Gallbladder (tissue), 1 donor: ENCODE data around the genes ILRUN and ANKS1A.

- PRO-cap, result no peak
Observed at GRCh38 chr6:33761872-33762613, 15.3 kb upstream of the IP6K3 start.

- PRO-cap, result no peak
Observed at GRCh38 chr6:34205495-34205862, 31.2 kb upstream of the HMGA1 start.

DNA sequence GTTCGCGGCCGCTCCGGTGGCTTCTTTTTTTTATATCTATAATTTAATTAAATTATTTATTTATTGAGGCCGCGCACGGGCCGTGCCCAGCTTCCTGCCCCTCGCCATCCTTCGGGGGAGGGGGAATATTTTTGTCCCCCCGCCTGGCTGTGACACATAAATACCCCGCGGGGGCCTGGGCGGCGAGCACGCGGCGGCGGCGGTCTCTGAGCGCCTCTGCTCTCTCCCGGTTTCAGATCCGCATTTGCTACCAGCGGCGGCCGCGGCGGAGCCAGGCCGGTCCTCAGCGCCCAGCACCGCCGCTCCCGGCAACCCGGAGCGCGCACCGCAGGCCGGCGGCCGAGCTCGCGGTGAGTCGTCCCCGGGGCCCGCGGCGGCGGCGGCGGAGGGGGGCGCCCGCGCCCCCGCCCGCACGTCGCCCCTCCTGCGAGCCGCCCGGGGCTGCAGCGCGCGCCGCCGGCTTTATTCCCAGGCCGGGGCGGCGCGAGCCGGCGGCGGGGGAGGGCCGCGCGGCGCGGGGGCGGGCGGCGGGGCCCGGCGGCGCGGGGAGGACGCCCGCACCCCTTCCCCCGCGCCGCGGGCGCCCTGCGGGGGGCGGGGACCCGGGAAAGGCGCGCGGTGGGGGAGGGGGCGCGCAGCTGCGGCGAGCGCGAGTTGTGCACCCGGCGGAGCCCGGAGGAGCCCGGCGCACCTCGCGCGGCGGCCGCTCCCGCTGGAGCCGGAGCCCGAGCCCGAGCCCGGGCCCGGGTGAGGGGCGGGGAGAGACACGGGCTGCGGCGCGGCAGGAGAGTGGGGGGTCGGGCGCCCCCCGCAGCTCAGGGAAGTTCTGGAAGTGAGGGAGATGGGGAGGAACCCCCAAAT, 525 bp downstream of the HMGA1 start:
- PRO-cap, result unidirectional peak, plus-strand start at position 159 of the sequence; unidirectional peak, plus-strand start at position 185 of the sequence; bidirectional peak, plus-strand start at position 235 of the sequence, minus-strand start at position 218 of the sequence; bidirectional peak, plus-strand start at position 471 of the sequence, minus-strand start at position 464 of the sequence

- PRO-cap, result no peak
Observed at GRCh38 chr6:34288325-34289197, 39.8 kb upstream of the SMIM29 start.

DNA sequence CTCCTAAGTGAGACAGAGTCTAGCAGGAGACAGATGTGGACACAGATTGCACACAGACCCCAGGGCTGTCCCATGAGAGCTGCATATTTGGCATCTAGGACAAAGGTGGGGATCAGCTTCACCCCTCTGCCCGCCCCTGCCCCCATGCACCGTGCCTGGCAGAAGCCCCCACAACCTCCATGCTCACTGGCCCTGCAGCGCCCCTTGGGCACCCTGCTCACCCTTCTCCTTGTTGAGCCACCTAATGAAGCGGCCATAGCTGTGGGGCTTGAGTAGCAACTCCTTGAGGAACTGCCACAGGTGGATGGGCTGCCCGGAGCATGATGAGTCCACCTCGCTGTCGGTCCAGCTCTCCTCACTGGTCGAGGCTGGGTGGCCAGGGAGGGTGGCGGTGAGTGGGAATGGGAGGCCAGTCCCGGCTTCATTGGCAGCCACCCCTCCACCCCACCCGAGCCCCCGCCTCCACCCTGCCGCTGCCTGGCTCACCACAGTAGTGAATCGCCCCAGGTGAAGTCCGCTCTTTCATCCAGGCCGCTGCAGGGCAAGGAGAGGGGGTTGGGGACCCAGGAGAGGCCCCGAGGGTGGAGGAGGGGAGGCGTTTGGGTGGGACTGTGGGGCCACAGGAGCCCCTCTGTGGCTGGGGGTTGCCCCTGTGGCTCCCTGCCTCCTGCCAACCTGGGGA, 17.0 kb downstream of the SPDEF start:
- PRO-cap, result no peak

DNA sequence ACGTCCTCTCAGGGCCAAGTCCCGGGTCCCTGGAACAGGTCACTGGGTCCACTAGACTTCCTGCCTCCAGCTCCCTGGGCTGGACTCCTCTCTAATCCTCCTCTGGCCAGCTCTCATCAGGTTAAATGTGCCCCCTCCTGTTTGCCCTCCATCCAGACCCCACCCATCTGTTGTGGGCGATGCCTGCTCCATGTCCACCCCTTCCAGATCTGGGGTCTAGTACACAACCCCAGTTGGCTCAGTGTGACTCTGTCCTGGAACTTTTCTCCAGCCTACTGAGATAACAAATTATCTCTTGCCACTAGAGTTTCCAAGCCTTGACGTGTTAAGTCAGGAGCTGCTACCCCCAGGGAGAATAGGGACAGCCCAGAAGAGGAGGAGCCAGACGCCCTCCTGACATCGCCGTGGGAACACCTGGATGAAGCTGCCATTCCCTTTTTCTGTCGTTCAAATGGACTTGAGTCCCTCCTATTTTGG, 3.7 kb upstream of the SPDEF start:
- PRO-cap, result no peak

DNA sequence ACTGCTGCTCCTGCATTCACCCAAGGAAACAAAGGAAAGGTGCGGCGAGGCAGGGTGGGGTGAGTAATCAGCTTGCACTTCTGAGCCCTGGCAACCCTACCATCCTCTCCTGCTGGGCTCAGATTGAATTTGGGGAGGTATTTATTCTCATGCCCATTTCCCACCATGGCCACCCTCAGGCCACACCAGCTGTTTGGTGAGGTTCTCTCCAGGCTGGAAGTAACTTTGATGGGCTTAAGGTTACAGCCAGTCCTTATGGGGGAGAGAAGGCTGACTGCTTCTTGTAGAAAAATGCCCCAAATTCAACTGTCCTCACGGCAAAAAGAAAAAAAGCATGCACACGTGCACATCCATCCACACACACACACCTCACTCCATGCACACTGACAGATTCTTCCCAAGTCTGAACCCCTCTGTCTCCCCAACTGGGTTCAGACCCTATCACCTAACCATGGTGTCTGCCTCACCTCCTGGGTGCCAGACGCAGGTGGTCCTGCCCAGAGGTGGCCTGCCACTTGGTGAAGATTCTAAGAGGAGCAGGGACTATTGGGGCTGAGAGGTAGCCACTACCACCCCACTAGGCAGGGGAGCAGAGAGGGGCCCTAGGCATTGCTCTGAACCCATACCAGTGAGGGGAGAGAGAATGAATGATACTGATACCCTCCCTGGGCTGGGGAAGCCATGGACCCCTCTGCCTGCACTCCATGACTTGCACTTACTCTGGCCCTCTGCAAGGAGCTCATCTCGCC, 31.5 kb upstream of the SPDEF start:
- PRO-cap, result no peak

GRCh38 chr6:34674535-34675428, 21.8 kb downstream of the ILRUN start:
- PRO-cap, result no peak

GRCh38 chr6:34695963-34697057, at the start of gene ILRUN:
ILRUN (minus strand) TSS chr6:34696767.
- PRO-cap, result bidirectional peak, plus-strand start at chr6:34696447, minus-strand start at chr6:34696379; bidirectional peak, plus-strand start at chr6:34696527, minus-strand start at chr6:34696563; bidirectional peak, plus-strand start at chr6:34697023, minus-strand start at chr6:34696860

DNA sequence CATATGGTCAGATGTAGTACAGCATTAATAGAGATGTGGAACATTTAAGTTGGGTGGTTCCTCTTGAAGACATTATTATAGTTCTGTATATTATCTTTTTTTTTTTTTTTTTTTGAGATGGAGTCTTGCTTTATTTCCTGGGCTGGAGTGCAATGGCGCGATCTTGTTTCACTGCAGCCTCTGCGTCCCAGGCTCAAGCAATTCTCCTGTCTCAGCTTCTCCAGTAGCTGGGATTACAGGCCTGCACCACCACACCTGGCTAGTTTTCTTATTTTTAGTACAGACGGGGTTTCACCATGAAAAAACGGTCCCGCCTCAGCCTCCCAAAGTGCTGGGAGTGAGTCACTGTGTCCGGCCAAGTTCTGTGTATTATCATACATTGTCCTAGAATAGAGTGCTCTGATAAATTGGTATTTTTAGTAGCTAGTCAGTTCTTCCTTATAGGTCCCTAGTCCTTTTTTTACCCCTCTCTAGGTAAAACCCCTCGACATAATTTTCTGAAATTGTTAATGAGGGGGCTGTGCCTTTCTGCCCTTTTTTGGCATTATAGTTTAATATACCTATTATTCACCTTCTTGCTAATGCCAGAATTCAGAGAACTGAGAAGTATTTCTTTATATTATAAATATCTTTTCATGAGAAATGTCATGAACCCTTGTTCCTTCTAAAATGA, 2.8 kb downstream of the SNRPC start:
- PRO-cap, result no peak

DNA sequence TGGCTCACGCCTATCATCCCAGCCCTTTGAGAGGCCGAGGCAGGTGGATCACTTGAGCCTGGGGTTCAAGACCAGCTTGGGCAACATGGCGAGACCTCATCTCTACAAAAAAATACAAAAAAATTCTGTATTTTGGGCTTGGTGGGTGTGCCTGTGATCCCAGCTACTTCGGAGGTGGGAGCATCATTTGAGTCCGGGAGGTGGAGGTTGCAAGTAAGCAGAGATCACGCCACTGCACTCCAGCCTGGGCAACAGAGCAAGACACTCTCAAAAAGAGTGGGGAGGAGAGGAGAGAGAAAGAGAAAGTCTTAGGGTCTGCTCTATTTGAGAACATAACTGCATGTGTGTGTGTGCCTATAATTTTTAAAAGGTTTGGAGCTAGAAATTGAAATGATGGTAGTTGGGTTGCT, 14.8 kb upstream of the BLTP3A start:
- PRO-cap, result no peak

DNA sequence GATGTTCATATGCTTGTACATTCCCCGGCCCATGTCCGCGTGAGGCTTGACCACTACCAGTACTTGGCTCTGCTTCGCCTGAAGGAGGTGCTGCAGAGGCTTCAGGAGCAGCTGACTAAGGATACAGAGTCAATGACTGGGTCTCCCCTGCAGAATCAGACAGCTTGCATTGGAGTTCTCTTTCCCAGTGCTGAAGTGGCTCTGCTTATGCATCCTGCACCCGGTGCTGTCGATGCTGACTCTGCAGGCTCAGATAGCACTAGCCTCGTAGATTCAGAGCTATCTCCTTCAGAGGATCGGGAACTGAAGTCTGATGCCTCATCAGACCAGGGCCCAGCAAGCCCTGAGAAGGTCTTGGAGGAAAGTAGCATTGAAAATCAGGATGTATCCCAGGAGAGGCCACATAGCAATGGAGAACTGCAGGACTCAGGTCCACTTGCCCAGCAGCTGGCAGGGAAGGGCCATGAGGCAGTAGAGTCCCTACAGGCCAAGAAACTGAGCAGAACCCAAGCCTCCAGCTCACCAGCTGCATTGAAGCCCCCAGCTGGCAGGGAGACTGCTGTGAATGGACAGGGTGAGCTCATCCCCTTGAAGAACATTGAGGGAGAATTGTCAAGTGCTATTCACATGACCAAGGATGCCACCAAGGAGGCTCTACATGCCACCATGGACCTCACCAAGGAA, 28.9 kb downstream of the TAF11 start:
- PRO-cap, result no peak

DNA sequence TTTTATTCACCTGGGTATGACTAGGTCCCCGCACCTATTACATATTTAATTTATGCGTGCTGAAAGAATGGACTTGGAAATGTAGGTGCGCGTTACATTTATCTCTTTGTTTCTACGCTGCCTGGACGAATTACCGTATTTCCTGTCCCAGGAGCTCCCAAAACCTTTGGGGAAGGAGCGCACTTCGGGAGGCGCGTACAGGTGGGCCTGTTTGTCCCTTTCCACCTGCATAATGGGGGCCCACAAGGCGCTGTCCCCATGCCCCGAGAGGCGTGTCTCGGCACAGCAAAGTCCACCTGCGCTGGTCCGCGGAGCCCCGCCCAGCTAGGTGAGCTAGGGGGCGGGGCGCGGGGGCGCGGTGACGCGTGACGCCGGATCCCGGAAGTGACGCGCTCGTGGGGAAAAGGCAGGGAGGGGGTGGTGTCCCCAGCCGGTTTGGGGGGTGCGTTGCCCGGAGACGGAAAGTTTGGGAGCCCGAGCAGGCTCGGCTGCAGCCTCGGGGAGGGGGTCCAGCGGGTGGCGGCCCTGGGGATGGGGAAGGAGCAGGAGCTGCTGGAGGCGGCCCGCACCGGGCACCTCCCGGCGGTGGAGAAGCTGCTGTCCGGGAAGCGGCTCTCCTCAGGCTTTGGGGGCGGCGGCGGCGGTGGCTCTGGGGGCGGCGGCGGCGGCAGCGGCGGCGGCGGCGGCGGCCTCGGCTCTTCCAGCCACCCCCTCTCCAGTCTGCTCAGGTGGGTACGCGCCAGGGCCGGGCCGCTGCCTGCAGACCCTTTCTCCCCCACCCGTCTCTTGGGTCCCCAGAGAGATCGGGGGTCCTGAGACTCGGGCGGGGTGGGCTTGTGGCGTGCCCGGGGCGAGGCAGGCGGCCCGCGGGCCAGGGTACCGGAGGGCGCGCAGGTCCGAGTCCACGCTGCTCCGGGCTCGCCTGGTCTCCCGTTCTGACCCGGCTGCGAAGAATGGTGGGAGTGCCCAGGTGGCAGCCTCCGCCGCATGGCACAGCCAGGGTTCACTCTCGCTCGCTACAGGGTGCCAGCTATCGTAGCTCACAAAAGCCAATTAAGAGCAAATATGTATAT, at the start of gene ANKS1A:
Gene ANKS1A (plus strand): TSS at position 384 of the 1,073 bp plus-strand sequence.
- PRO-cap, result bidirectional peak, plus-strand start at position 457 of the sequence, minus-strand start at position 274 of the sequence; unidirectional peak, plus-strand start at position 718 of the sequence; bidirectional peak, plus-strand start at position 1,006 of the sequence, minus-strand start at position 937 of the sequence

DNA sequence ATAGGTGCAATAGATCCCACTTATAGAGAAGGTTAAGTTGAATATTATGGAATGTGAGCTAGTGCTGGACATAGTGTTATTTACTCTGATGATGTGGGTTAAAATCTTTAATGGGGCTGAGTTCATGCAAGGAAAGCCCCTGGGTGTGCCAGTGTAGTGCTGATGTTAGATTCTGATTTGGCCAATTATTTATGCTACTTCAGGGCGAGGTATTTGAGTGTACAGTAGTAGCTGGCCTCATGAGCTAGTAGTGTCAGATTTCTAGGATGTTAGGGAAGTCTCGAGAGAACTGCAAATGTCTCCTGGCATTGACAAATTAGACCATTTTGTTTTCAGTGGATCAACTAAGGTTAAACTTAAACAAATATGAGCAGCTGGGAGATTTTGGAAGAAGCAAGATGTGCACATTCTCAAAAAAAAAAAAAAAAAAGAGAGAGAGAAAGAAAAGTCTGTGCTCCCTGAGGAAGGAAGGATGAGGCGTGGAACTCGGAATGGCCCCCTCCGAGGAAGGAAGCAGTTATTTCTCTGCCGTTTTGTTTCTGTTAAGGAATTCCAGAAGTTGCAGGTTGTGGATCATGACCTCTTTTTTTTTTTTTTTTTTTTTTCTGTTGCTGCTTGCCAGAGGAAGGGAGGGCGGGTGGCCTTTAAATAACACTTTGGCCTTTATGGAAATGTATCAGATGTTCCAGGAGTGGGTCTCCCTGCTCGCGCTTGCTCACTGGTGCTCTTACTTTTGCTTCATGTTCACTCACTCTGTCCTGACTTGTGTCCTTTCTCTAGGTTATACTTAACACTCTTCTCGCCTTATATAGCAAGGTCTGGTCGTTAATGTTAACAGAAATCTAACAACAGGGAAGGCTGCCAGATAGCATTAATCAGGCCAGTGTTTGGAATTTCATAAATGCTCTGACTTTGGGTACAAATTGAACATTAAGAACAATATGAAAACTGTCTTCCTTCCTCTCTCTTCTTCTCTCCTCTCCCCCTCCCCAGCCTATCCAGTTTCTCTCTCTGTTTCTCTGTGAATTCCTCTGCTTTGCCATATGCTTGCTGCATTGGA, 124.5 kb downstream of the TCP11 start:
- PRO-cap, result unidirectional peak, plus-strand start at position 679 of the sequence

DNA sequence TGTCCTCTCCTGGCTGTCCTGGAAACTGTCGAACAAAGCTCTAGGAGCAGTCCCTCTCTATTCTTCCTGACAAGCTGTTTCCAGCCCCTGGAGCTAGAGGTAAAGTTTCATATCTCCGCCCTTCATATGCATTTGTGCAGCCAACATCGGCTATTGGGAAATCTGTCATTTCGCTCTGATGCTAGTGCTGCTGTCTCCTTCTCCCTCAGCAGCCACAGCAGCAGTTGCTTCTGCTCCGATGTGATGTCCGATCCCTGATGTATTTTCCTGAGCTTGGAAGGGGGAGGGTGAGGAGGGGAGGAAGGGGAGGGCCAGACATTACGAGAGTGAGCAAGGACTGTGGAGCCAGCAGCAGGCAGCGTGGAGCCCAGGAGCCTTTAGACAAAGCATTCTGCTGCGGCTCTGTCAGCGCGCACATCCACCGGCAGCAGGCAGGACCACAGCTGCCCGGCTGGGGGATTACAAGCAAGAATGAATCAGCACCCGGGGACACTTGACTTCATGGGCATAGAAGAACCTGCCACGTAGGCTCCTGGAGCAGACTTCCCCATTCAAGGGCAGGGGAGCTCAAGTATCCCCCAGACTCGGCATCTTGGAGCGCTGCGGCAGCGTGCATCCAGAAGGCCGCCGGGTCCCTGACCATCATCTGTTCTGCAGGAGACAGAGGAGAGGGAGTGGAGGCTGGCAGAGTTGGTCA, 83.1 kb downstream of the TCP11 start:
- PRO-cap, result no peak

DNA sequence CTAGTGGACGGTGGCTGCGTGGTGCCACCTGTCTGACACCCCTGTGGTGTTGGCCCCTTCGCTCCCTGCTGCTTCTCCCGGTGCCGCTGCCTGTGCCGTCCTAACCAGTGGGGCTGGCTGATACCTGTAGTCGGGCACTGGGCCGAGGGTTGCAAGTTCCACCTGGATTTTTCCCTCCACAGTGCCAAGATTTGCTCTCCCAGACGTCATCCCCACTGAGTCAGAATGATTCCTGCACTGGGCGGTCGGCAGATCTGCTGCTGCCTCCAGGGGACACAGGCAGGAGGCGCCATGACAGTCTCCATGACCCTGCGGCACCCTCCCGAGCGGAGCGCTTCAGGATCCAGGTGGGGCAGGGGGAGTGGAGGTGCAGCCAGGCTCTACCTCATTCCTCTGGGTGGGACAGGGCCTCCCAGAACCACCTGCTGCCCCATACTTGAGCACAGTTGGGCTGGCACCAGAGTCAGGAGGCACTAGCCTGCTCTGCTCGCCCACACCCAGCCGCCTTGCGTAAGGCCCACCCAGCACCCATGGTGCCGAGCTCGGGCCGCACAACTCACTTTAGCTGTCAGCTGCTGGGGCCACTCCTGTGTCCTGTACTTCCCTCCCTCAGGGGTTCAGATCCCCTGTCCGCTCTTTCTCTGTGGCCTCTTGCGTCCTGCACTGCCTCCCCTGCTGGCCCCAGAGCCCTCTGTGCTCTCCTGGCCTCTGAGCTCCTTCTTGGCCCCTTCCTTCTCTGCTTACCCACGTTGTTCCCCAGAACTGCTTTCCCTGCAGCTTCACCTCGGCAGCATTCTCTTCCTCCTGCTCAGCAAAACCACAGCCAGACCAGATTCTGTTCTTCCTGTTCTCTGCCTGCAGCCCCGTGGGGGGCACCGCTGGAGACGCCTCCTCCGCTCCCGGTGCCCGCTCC, 60.1 kb downstream of the TCP11 start:
- PRO-cap, result no peak

- PRO-cap, result no peak
Observed at GRCh38 chr6:35202159-35202720, 11.5 kb upstream of the SCUBE3 start.

DNA sequence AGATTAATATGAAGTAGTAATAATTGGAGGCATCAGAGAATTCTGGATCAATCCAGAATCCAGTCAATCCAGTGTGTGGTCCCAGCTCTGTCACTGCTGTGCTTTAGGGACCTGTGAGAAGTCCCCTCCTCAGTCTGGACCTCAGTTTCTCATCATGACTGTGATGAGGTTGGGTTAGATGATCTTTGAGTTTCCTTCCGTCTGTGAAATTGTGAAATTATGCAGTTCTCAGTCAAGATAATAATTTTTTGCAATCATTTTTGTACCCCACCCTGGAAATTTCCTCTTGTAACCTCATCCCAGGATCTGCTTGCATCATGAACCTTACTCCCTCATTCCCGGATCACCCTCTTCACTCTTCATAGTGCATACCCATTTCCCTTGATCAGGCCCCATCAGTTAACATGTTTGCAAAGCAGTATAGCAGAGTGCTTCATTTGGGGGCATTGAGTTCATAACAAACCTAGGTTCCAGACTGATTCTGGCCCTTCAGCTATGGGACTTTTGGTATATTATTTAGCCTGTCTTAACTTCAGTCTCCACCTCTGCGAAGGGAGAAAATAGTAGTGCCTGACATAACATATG, 1.1 kb downstream of the ZNF76 start:
- PRO-cap, result no peak

DNA sequence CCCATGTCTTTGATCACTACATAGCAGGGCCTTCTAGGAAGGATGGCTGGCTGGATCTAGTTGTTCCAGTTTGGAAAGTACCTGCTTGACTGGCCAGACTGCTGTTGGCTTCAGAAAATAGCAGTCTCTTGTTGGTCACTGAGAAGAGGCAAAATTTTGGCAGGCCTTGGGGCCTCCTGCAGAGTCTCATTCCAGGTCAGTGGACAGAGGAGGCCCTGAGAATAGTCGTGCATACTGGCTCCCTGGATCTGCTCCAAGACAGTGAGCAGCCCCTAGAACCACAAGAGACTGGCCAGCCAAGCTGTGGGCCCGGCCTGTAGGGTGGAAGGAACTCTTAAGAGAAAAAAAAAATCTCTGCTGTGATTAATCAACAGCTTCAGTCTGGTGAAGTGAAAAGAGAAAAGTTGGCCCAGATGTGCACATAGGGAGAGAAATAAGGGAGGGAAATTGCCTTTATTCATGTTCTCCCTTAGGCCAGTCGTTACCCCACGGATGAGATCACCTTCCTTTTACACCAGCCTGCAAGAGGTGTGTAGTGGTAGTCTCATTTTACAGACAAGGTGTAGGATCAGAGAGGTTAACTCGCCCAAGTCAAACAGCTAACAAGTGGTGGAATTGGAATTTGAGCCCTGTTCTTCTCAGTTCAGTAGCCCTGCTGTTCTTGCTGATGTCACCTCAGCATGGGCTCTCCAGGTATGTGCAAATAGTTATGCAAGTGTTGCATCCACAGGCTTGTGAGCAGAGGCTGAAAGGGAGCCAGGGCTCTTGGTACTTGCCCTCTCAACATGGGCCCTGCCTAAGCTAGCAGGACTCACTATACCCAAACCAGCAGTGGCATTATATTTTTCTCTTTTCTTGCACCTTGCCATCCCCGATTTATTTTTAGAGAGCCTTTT, 17.8 kb downstream of the PPARD start:
- PRO-cap, result no peak

DNA sequence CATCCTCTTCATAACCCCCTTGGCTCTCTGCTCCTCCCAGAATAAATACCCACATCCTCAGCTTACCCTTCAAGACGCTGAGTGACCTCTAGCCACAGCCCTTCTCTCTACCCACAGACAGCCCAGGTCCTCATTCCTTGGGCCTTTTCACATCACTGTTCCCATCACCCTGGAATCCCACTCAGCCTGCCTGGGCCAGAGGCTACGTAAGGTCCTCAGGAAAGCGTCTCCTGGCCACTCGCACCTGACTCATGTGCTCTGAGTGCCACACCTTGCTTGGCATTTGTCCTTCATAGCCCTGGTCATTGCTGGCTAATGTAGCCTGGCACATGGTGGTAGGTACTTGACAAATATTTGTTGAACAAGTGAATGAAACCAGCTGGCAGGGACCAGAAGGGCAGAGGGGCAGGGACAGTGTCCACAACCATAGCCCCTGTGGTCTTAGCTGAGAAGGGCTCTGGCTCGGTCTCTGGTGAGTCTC, 50.7 kb upstream of the FANCE start:
- PRO-cap, result no peak